Pulmonary lymph node (tissue), 1 donor: ENCODE measurements around a stretch of chr4.

DNA sequence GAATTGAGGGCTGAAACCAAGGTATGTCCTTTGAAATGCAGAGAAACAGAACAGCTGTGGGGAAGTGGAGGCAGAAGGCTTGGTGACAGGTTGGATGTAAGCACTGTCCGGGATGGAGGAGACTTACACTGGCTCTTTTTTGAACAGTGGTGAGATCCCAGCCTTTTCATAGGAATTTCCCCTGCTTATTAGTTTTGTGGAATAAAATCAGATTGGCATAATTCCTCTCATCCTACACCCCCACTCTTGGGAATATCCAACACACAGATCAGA is 18.8 kb upstream of the C4orf36 start:
- PRO-cap: no peak

GRCh38 chr4:86959074-86960048 is 24.6 kb downstream of the AFF1 start:
- PRO-cap: no peak

DNA sequence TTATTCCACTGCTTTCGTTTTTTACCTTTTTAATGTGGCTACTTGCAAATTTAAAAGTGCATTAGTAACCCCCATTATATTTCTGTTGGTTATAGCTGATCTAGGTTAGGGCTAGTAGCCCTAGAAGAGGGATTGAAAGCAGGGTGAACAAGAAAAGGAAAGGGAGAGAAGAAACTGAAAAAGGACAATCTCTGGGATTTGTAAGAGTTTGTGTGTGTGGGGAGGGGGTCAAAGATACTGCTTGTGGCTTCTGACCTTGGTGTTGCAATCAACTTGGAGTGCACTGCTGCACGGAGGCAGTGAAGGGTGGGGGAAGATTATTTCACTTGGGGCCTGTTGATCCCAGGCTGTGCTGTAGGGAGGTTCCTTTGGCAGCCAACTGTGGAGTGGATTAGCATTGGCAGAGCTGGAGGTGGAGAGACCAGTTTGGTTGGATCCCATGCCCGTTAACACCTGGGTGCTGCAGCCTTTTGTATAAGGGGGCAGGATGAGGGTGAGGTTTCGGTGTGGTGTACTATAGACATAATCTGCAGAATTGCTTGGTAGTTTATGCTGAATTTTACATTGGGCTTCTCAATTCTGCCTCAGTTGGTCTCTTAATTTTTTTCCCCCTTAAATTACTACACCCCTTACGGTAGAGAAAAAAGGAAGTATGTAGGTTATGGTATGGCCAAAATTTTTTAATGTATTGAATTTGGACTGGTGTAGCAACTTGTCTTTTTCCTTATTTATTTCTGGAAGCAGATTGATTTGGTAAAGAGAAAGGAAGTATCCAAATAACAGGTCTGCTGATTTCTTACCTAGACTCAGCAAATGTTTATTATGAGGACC is 38.3 kb downstream of the AFF1 start:
- PRO-cap: no peak

- PRO-cap: no peak
Observed at GRCh38 chr4:86988971-86990138, 54.5 kb downstream of the AFF1 start.

GRCh38 chr4:87006501-87007341 is 71.9 kb downstream of the AFF1 start:
- PRO-cap: bidirectional peak, plus-strand start at chr4:87006543, minus-strand start at chr4:87006315; bidirectional peak, plus-strand start at chr4:87006605, minus-strand start at chr4:87006592; bidirectional peak, plus-strand start at chr4:87006750, minus-strand start at chr4:87006743; bidirectional peak, plus-strand start at chr4:87007233, minus-strand start at chr4:87006878

GRCh38 chr4:87007664-87008121 is 72.9 kb downstream of the AFF1 start:
- PRO-cap: unidirectional peak, plus-strand start at chr4:87007999

- PRO-cap: no peak
Observed at GRCh38 chr4:87038712-87039279, 104.0 kb downstream of the AFF1 start.

DNA sequence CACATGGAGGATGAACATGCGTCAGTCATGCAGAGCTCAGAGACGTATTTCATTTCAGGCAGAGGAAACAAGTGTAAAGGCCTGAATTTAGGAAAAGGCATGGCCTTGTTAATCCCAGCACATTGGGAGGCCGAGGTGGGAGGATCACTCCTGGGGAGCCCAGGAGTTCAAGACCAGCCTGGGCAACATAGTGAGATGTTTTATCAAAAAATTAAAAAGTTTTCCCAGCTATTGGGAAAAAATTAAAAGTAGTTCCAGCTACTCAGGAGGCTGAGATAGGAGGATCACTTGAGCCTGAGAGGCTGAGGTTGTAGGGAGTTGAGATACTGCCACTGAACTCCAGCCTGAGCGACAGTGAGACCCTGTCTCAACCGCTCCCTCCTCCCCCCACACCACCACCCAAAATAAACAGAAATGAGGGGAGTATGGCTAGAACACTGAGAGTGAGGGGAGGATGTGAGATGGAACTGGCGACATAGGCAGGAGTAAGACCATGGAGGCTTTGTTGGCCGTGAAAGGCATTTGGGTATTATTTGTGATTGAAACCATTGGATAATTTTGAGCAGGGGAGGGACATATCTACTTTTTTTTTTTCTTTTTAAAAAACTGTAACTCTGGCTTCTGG is 117.3 kb downstream of the AFF1 start:
- PRO-cap: no peak

GRCh38 chr4:87064777-87065463 is 130.1 kb downstream of the AFF1 start:
- PRO-cap: no peak

- PRO-cap: no peak
Observed at GRCh38 chr4:87132003-87132752, 88.2 kb downstream of the KLHL8 start.

GRCh38 chr4:87151443-87151677 is 69.1 kb downstream of the KLHL8 start:
- PRO-cap: no peak

DNA sequence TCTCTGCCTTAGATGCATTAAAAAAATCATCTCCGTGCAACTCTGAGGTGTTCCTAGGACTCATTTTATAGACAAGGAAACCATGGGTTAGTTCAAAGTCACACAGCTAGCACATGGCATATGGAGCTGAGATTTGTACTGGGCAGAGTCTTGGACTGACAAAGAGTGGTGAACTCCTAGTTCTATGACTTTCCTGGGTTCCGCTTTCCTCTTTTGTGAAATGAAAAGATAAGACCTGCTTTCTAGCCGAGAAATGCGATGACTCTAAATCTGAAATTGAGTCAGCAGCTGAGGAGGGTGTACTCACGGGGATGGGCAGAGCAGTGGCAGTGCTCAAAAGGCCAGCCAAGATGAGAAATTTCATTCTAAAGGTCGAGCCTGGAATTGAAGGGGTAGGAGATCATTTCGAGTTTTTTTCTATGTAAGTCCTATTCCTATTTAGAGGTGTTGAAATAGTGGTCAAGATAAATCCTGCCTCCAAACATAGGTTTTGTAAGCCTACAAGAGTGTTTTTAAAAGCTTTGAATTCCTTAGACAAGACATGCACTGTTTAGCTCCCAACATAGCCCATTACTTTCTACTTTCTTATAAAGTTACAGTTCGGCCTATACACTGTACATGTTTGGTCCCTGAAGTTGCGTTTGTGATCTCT is 47.0 kb downstream of the NUDT9 start:
- PRO-cap: no peak

GRCh38 chr4:87527713-87528435 is 1.3 kb downstream of the SPARCL1 start:
- PRO-cap: no peak

GRCh38 chr4:87619976-87620943 is 11.9 kb downstream of the DSPP start:
- PRO-cap: no peak

GRCh38 chr4:87716221-87716932 is 66.3 kb downstream of the DMP1 start:
- PRO-cap: unidirectional peak, minus-strand start at chr4:87716474

- PRO-cap: no peak
Observed at GRCh38 chr4:87843841-87844407, 11.2 kb downstream of the MEPE start.

GRCh38 chr4:87851267-87851633 is 18.5 kb downstream of the MEPE start:
- PRO-cap: no peak

DNA sequence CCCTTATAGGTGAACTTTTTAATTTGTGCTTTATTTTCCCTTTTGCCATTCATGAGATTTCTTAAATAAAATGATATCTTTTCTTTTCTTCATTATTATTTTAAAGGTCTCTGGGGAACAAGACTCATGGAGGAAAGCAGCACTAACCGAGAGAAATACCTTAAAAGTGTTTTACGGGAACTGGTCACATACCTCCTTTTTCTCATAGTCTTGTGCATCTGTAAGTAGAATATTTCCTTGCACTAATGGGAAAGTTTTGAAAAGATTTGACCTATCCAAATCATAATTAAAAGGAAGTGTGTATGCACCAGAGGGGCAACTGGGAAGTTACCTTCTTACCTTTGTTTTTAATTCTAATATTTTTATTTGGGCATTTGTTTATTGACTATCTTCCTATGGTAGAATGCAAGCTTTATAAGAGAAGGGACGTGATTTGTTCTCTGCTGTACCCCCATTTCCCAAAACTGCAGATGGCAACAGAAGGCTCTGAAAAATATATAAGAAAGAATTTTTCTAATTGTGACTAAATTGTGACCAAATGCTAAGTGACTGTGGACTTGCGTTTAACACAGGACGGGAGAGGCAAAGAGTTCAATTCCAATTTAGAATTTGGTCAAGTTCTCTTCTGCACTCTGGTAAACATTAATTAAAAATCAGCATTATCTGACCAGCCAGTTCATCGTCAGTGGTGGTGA is 12.1 kb downstream of the PKD2 start:
- PRO-cap: no peak

DNA sequence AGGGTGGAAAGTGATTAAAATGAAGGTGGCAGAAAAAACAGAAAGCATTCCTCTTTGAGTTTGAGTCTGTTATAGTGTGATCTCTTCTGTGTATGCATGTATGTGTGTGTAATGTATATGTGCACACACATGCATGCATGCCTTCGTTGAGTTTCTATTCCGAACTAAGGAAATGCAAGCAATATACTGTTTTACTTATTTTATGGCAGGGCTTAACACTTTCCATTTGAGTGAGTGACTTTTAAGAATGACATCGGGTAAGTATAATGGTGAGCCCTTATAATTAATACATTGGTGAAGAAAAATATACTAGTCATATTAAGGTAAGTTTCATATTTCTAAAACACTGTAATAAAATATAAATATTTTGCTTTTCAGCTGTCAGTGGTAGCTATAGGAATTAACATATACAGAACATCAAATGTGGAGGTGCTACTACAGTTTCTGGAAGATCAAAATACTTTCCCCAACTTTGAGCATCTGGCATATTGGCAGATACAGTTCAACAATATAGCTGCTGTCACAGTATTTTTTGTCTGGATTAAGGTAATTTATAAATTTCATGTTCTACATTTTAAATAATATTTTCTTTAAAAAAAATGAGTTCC is 44.3 kb downstream of the PKD2 start:
- PRO-cap: no peak

DNA sequence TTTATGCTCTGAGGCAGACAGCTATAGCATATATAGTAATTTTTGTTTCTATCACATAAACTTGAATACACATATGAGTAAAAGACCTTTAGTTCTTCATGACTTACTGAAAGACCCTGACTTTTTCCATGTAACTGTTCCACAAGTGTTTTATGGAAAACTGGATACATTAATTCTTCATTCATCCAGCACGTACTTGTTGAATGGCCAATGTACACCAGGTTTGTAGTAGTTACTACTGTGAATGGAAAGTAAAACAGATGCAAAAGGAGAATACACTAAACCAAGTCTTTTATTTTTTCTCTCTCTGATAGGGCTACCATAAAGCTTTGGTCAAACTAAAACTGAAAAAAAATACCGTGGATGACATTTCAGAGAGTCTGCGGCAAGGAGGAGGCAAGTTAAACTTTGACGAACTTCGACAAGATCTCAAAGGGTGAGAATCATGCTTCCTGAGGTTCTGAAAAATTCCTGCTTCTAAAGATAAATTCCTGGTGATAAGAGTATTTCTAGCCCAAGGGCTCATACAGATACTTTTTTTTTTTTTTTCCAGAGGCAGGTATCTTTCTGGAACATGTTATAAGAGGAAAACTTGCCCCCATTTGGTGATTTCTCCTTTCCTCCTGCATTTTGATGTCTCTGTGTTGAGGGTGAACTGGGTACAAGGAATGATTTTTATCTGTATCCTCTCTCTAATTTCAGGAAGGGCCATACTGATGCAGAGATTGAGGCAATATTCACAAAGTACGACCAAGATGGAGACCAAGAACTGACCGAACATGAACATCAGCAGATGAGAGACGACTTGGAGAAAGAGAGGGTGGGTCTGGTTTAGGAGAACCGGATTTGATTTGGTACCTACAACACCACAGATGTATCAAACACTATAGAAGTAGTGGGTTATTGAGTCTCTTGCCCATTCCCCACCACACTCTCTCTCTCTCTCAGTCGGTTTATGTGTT is 57.9 kb downstream of the PKD2 start:
- PRO-cap: no peak